Bronchial lymph node (tissue), 1 donor: ENCODE measurements around the gene PDZD2.

DNA sequence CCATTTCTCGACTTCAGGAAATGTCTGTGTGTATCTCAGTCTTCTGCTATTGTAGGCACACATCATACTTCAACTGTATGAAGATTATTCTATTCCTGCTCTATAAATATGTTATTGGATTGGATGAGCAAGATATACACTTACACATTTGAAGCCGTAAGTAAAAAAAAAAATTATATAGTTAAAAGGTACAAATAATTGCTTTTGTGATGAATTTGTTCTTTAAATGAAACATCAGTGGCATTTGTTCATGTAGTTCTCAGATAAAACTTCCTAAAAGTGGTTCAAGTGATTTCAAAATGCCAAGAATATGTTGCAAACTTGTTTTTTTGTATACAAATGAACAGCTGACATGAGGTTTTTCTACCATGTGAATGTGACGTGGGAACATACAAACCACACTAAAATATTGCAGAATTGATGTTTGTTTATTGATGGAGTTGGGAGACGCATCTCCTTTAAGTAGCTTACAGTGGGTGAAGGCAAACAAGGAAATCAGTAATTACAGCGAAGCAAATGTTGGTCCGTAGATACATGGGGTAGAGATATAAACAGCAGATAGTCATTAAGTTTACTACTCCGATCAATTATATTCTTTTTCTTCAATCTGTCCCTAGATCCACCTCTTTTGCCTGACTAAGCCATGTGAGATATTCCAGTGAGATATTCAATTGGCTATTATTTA, 16.9 kb downstream of the BASP1 start:
- PRO-cap = unidirectional peak, plus-strand start at position 431 of the sequence

DNA sequence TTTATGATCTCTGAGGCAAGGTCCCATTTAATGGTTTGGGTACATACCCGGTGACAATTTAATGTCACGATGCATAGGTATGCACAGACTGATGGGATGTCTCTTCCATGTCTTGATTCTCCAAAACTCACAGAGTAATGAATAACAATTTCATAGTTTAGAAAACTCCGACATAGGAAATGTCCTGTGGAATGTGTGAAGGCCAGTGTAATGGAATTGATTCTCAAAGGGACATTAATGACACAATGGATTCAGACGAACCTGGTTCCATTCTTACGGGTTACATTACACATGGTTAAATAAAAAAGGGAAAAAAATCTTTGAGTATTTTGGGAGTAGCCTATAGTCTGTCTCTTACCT, 60.1 kb downstream of the BASP1 start:
- PRO-cap = no peak

DNA sequence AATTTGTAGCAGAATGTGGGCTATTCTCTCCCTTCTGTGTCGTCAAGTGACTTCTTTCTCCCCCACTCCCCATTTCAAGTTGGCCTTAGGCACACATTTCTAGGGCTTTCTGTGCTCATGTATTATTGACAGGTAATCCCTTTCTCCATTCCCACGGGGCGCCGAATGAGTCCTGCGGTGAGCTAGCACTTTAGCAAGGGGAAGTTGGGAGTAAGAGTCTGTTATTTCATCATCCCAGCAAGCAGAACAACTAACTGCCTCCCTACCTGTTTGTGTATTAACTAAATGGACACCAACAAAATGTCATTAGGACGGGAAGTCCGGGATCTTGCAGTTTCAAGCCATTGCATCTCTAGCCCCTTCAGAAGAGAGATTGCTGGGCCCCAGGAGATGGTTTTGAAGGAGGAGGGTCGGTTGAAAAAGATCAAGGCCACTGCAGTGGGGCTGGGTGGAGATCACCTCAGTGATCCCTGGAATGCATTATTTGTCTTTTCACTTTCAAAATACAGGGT, 90.9 kb downstream of the H3Y2 start:
- PRO-cap = no peak

DNA sequence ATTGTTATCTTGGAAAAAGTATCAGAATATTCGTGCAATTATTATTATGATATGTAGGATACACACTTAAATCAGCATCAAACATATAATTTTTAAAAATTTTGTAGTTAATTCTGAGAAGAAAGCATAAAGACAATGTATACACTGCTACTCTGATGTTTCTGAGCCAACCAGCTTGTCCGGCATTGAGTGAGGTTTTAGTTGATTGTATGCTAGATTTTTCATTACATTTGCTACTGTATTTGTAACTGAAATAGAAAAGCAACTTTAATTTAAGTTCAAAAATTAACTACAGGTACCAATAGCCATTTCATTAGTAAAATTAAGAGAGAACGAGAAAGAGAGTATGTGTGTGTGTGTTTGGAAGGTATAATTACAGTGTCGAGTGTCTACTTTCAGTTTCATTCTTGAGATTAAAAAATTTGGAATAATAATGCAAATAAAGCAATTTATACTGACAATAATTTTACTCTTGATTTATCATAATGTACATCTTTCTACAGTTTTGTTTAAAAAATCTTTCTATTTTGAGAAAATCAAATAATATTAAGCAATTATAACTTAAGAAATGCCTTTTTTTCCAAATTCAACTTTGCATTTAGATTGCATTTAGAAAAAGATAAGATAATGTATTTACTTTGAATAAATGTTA, 160.4 kb upstream of the CDH12 start:
- PRO-cap = no peak

DNA sequence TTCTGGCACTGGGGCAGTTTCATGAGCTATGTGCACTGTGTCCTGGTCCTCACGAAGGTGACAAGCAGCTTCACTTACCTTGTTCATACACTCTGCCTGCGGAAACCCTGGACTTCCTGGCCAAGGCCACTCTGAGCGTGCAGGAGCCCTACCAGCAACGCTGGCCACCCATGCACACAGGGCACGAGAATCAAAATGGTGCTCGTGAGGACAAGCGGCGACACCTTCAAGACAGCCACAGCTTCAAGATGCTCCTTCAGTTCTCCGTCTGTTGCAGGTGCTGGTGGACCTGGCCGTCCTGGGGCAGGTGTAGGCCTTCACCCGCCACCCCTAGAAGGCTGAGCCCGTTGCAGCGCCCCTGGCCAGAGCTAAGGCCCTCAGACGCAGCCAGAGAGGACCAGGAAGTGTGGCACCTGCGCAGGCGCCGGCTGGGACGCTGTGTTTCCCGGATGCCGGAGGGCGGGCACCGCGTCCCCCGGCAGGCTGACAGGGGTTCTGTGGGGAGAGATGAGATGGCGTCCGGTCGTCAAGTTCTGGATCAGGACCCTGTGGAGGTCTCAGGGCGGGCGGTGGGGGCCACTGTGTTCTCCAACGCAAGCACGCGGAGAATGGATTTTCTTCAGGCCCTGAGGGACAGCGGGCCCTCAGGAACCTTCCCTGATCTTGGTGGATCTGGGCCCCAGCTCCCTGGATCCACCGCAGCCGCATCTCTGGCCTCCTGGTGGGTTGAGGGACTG, 1770.7 kb upstream of the CDH9 start:
- PRO-cap = no peak

GRCh38 chr5:29395680-29396237, 1797.7 kb upstream of the CDH6 start:
- PRO-cap = no peak

DNA sequence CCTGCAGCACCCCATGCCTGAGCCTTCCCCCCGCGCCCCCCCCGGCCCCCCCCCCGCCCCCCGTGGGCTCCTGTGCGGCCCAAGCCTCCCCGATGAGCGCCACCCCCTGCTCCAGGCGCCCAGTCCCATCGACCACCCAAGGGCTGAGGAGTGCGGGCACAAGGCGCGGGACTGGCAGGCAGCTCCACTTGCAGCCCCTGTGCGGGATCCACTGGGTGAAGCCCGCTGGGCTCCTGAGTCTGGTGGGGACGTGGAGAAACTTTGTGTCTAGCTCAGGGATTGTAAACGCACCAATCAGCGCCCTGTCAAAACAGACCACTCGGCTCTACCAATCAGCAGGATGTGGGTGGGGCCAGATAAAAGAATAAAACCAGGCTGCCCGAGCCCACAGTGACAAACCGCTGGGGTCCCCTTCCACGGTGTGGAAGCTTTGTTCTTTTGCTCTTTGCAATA, 847.5 kb upstream of the CDH6 start:
- PRO-cap = no peak

GRCh38 chr5:31226674-31227273, 33.3 kb downstream of the CDH6 start:
- PRO-cap = unidirectional peak, plus-strand start at chr5:31227039

- PRO-cap = no peak
These were observed 142.5 kb downstream of the CDH6 start for GRCh38 chr5:31335931-31336376.

DNA sequence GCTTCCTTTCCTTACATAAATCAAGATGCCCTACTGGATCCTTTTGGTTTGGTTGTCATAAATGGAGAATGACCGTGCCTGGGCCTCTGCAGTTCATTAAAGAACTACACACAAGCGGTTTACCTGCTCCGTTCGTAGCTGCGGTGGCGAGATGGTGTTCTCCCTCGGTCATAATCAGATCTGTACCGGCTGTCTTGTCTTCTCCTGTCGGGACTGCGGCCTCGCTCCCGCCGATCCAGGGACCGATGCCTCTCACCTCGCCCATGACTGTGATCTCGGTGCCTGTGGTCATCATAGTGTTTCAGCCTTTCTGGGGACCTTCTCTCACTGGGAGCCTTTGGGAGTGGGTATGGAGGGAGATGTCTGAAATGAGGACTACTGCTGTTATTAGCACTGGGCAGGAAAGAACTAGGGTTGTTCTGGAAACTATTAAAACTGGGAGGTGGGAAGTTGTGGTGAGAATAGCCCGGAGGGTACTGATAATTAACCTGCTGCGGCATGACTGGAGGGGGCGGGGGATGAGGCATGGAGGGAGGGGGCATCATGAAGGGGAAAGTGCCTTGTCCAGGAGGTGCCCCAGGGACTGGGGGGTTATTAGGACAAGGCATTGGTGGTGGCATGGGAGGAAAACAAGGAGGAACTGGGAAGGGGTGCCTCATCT, 5.8 kb downstream of the DROSHA start:
- PRO-cap = no peak

- PRO-cap = no peak
These were observed 24.3 kb downstream of the C5orf22 start for GRCh38 chr5:31556306-31556818.

GRCh38 chr5:31638765-31640041, at the start of gene PDZD2:
TSS of gene PDZD2 (plus strand) at chr5:31639131.
- PRO-cap = bidirectional peak, plus-strand start at chr5:31639131, minus-strand start at chr5:31638942

DNA sequence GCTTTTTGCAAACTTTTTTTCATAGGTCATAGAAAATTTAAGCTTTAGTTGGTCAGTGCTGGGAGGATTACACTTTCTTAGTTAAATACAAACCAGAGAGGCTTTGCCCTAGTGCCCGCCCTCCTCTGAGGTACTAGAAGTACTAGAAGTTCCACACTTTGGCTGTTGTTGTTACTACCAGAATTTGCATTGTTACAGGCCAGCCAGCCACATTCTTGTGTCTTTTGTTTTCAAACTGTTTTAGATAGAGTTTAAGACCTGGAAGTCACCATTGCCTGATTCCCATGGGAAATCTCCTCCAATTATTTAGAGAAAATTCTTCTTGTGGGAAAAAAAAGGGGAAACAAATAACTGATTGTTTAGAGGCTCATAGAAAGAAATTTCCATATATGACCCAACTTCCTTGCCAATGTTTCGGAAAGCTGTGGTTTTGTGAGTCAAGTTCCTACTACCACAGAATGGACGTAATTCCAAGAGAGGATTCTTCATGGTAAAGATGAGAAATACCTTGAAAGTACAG, 252.3 kb downstream of the GOLPH3 start:
- PRO-cap = no peak

DNA sequence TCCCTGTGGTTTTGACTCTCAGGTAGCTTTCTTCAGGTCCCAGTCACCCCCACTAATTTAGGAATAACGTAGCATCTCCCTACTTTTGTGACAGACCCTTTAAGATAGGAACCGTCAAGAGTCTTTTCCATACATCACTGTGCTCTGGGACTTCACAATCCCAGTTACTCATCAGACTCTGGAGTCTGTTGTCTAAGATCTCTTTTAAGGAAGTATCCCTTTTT, 143.1 kb downstream of the GOLPH3 start:
- PRO-cap = no peak

DNA sequence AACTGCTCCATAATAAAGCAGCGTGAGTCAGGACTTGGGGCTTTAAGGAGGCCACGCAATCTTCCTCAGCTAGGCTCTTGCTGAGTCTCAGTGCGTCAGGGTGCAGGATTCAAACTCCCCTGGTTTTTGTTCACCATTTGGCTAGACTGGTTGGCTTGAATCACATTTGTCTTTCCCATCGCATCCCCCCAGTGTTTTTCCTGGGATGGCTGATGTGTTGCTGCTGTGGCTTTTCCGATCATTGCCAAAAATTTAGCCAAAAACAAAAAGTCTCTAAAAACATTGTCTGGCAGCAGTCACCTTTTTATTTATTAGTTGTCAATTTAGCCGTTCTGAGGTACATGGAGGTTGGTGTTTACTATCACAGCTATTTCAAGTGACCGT, 102.5 kb downstream of the GOLPH3 start:
- PRO-cap = no peak

DNA sequence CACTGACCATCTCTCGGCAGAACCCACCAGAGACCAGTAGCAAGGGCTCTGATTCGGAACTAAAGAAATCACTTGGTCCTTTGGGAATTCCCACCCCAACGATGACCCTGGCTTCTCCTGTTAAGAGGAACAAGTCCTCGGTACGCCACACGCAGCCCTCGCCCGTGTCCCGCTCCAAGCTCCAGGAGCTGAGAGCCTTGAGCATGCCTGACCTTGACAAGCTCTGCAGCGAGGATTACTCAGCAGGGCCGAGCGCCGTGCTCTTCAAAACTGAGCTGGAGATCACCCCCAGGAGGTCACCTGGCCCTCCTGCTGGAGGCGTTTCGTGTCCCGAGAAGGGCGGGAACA, 83.4 kb downstream of the GOLPH3 start:
- PRO-cap = no peak

GRCh38 chr5:32143493-32143914, 30.6 kb downstream of the GOLPH3 start:
- PRO-cap = no peak

GRCh38 chr5:32206885-32207376, 32.8 kb upstream of the GOLPH3 start:
- PRO-cap = bidirectional peak, plus-strand start at chr5:32207137, minus-strand start at chr5:32206946

DNA sequence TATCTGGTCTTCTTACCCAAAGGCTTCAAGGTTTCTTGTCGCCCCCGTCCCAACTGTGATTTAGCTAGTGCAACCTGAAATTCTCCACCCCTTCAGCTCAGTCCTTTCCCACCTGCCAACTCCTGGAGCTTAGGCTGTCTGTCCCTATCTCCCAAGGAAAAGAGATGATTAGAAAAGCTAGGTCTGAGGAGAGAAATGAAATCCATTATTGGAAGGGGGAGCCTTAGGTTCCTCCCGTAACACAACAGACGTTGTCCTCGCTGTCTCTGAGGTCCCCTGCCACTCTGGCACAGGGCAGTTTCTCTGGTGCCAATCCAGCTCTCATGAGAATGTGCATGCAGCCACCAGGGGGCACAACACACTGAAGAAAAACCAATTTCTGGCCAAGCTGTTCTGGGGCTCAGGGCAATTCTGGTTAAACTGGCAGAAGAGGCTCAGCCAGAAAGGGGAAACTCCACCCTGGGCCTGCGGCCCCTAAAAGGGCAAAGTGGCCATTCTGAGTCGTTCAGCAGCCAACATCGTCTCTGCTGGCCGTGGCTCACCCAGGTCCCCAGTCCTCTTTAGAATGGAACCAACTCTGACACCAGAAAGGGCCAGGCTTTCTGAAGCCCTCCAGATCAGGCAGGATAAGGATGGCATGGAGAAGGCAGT, 58.3 kb upstream of the GOLPH3 start:
- PRO-cap = no peak

- PRO-cap = no peak
These were observed 66.7 kb upstream of the GOLPH3 start for GRCh38 chr5:32240728-32241356.